Temporal lobe (tissue), 2 donors: ENCODE measurements around the genes TLR3, KLKB1 and TRIML2.

- RAMPAGE, long total RNA = no peak
Observed at GRCh38 chr4:186026678-186026993, 42.3 kb upstream of the TLR3 start.

DNA sequence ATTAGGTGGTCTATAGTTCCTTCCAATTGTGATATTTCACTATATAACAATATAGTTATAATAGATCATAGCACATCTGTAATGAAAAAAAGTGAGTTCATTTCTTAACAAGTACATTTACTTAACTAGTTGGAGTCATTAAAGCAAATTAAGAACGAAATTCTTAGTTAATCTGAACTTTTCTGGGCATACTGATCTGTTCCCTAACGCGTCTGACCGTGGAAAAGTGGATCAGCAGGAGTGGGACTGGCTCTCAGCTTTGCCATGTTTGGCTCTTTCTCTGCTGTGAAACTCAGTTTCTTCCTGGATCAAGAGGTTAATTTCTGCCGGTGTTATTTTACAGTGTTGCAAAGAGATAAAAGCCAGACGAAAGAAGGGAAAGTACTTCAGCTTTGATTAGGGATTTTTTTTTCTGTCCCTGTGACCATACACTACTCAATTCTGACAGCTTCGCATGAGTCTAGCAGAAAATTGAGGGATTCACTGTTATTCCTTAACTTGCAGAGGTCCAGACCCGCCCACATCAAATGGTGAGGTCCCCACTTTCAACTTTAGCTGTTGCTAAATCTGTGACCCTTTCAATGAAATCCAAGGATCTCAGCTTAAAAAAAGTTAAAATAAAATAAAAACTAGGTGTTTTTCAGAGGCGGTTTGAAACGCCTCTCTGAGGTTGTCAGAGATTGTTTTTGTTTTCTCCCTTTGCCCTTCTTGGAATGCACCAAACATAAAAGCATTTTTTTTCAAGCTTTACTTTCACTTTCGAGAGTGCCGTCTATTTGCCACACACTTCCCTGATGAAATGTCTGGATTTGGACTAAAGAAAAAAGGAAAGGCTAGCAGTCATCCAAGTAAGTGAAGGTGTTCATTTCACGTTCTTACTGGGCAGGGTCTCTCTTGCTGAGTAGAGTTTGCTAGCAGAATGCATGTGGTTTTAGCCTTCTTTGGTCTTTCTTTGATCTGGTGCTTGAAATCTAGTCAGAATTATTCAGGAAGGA, at the start of gene TLR3:
Gene TLR3 (plus strand): TSS at position 756 of the 995 bp plus-strand sequence.
- RAMPAGE, long total RNA = no peak

DNA sequence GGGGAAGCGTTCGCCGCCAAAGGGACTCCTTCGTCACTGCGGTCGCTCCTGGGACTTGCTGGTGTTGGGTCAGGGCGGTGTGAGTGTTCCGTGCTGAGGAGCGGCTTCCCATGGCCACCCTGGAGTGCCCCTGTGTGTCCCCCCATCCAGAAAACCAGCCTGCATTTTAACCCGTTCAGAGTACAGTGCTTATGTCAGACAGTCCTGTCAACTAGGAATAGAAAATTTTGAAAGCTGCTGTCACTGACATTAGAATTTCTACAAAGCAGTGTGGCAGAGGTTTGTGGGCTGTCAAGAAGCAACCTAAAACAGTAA, 46.1 kb upstream of the CYP4V2 start:
- RAMPAGE, long total RNA = no peak

DNA sequence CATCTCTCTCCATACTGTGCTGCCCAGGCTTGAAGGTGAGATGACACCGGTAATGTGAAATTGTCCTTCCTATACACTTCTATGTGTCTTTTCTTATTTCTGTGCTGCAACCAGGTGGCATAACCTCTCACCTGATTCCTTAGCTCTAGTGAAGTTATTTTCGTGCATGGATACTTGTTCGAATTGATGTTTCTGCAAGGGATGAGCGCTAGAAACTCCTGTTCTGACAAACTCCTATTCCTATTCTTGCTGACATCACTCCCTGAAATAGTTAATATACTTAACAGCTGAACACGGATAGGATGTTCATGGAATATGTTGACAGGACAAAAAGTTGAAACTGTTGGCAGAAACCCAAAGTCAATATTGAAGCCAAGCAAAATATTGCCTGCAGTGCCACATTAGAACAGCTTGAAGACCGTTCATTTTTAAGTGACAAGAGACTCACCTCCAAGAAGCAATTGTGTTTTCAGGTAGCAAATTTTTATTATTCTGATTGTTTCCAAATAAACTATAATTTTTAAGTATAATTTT, at the start of gene KLKB1:
Gene KLKB1 (plus strand): TSS at position 393 of the 534 bp plus-strand sequence.
- RAMPAGE, long total RNA = no peak

- RAMPAGE, long total RNA = no peak
Observed at GRCh38 chr4:186249863-186250169, 16.2 kb upstream of the F11 start.

DNA sequence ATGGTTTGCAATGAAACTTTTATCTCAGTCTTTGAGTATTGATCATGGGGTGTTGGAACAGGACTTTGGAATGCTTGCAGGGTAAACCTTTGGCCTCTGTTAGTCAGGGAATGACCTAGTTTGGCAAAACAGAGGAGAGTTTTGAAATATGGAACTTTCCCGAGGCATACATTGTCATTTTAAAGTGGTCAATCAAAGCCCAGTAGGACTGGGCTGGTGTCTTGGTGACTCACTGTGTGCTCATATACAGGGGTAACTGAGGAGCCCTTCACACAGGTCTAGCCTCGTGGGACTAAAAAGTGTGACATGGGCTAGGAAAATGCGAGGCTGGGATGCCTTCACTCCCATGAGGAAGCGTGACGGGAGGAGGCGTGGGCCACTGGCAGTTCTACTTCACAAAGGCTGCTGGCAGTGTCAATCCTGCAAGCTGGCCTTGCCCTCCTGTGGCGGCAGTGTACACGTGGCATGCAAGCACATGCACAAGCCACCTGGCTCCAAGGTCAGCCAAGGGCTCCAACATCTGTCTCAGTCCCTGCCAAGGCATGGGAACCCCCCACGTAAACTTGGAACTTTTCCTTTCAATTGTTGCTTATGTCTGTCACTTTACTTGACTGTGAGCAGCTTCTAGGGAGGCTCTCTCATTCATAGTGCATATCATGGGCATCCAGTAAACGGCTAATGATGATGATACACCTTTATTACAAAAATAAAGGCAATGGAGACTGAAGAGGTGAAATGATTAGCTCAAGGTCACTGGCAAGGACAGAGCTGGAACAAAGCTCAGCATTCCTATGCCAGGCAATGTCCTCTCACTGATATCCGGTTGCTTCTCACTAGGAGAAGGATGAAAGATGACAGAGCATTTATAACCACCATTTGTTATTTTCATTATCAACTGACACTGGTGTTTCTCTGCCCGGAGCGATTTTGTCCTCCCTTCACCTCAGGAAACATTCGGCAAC, 5.1 kb upstream of the F11 start:
- RAMPAGE, long total RNA = no peak

- RAMPAGE, long total RNA = no peak
Observed at GRCh38 chr4:186266368-186266717, 354 bp downstream of the F11 start.

DNA sequence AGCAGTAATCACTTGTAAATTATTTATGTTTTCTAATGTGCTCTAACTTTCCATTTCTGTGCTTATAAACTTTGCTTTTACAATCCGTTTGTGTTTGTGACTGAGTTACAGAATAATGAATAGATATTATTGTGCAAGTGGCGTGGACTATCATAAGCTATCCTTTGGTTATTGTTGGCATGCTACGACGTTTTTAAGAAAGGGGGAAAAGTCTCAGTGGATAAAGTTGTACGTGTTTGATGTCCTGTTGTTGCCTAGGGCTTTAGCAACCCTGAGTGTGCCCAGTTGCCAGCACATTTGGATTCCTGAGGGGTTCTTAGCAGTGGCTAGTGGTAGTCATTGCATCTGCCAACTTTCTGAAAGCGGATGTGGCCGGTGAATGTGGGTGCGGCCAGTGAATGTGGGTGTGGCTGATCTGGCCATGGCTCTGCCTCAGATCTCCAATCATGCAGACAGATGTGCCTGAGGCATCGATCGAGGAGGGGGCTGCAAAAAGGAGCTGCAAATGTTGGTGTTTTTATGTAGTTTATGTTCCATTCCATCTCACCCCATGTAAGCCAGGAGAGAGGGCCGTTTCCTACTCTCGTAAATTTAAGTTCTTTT, 41.4 kb upstream of the FAT1 start:
- RAMPAGE, long total RNA = no peak

- RAMPAGE, long total RNA = no peak
Observed at GRCh38 chr4:186903981-186904709, 180.5 kb upstream of the FAT1 start.

GRCh38 chr4:186948403-186948876, 224.8 kb upstream of the FAT1 start:
- RAMPAGE, long total RNA = no peak

GRCh38 chr4:187128209-187128676, 404.6 kb upstream of the FAT1 start:
- RAMPAGE, long total RNA = no peak

- RAMPAGE, long total RNA = no peak
Observed at GRCh38 chr4:187157286-187157796, 433.7 kb upstream of the FAT1 start.

DNA sequence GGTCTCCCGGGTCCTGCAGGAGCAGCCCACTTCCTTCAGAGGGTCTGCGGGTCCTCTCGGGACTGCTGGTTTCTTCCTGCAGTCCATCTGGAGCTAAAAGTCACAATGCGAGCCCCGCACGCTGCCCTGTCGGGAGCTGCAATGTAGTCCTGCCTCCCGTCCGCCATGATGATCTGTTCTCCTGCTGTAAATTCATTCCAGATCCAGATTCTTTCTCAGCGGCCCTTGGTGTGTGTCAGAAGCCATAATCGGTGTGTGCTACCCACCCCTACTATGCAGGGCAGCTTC, 323.1 kb upstream of the ZFP42 start:
- RAMPAGE, long total RNA = no peak

DNA sequence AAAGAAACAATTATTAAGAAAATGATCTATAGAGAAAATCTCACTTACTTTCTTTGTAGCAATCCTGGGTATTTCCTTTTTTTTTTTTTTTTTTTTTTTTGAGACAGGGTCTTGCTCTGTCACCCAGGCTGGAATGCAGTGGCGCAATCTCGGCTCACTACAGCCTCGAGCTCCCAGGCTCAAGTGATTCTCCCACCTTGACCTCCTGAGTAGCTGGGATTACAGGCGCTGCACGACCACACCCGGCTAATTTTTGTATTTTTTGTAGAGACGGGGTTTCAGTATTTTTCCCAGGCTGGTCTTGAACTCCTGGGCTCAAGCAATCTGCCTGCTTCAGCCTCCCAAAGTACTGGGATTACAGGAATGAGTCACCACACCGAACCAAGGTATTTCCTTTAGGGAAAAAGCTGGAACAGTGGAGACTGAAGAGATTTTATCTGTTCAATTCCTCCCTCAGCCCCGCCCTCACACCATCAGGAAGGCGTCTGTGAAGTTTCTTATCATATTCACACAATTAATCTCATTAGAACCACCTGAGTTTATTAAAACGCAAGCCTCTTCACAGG, at the start of gene TRIML2:
Gene TRIML2 (minus strand): TSS at position 409 of the 566 bp plus-strand sequence.
- RAMPAGE, long total RNA = no peak

DNA sequence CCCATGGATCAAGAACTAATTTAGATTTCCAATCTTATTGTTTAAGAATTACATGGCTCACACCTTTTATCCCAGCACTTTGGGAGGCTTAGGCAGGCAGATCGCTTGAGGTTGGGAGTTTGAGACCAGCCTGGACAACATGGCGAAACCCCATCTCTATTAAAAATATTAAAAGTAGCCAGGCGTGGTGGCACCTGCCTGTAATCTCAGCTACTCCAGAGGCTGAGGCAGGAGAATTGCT, 865.2 kb downstream of the TRIML1 start:
- RAMPAGE, long total RNA = no peak

GRCh38 chr4:189721388-189722011, 219.2 kb upstream of the FRG1 start:
- RAMPAGE, long total RNA = no peak

GRCh38 chr4:189787289-189787805, 153.3 kb upstream of the FRG1 start:
- RAMPAGE, long total RNA = no peak

DNA sequence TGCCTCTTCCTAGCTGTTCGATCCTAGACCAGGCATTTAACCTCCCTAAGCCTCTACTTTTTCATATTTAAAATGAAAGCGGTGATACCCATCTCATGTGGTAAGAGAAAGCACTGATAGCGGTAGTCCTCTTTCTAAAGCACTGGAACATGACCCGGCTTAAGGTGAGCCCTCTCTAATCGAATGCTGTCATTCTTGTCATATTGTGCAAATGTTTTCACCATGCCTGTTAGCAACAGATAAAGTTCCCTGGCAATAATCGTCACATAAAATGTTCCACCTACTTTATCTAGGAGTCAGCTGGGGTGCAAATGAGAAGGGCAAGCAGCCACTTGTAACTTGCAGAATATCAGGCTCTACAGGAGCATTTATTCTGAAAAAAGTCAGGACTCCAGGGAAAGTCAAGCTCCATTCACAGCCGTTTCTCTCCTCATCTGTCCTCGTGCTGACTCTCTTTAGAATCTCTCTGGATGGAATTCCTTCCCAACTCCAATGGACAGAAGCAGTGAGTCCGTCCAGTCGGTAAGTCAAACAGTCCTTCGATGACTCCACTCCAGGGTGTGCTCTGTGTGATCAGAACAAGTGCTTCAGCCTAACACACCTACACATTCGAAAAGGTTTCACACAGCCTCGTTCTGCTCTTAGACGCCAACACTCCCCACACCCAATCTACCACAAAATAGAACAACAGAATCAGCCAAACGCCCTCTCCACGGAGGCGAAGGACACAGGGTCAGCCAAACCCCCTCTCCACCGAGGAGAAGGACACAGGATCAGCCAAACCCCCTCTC, 101.8 kb upstream of the FRG1 start:
- RAMPAGE, long total RNA = no peak

- RAMPAGE, long total RNA = no peak
Observed at GRCh38 chr4:189942443-189942723, 1.7 kb downstream of the FRG1 start.

DNA sequence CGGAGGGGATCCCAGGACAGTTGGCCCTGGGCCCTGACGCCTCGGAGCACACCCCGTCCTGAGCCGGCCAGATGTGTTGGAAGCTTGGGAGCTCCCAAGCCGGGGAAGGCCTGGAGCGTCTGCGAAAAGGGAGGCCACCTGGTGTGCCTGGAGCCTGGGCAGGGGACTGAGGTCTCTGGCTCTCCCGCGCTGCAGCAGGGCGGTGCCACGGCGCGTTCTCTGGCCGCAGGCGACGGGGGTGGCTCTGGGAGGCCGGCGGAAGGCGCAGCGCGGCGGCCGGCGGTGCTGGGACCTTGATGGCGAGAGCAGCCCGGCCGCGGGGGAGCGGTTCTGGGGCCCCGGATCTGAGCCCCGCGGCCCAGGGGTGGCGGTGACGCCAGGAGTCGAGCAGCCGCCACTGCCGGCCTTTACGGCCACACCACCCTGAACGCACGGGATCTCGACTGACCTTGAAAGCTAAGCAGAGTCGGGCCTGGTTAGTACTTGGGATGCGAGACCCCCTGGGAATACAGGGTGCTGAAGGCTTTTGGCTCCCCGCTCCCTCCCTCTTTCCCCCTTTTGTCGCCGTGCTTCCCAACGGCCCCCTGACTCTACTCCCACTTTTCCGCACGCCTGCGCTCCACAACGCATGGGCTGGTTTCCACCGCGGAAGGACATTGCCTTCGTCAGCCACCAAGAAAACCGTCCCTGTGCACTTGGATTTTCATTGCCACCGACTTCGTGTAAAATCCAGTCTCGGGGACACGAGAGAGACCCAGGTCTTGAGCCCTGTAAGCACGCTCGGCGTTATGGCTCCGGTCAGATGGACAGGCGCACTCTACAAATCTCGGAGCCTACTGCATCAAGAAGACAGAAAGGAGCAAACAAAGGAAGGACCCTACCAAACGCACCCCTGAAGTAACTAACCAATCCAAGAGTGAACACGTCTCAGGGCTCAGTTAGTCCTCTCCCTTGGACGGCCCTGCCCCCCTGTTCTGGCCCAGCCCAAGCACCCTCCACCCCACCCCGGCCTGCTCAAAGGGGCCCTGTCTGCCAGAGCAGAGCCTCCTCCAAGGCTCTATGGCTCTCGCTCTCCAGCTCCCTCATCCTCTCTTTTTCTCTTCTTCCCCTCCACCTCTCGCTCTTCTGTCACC, 9.4 kb downstream of the FRG2 start:
- RAMPAGE, long total RNA = no peak